Epithelial cell of alveolus of lung (primary cell): ENCODE measurements around a stretch of chr3.

- RAMPAGE, long total RNA = no peak
- RRBS = no CpG with 5 or more reads among the region's 9 CpGs
Observed at GRCh38 chr3:63970624-63971098, 52.6 kb downstream of the PSMD6 start.

GRCh38 chr3:63977304-63977942 is 45.9 kb downstream of the PSMD6 start:
- RAMPAGE, long total RNA = no peak
- RRBS = no CpG with 5 or more reads among the region's 4 CpGs

DNA sequence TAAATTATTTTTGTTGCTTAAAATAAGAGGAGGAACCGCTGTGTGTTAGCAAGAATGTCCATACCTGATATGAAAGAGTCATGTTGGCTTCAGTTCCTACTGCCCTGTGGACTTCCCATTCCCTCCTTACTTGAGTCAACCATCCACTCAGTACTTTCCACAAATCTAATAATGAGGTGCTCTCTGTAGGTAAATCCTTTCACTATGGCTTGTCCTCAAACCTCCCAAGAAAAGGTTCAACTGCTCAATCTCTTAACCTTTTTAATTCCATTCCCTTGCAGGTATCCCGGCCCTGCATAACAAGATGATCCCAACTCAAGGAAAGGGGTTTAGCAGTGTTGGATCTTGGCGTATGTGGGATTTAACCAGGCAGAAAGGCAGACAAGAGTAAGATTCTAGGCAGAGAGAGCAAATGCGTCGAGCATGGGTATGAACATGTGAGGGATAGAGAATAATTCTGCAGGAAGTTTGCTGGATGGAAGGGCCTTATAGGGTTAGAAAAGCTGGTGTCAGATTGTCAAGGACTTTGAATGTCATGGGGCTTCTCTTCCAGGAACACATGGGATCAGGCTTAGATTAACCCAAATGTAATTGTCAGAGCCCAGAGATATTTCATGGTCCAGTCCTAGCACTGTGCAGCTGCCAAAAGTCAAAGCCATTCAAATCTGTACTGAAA is 19.1 kb downstream of the PSMD6 start:
- RAMPAGE, long total RNA = no peak
- RRBS = no CpG with 5 or more reads among the region's 5 CpGs

GRCh38 chr3:64015363-64015684 is 8.0 kb downstream of the PSMD6 start:
- RAMPAGE, long total RNA = no peak
- RRBS = no CpG with 5 or more reads among the region's 4 CpGs

DNA sequence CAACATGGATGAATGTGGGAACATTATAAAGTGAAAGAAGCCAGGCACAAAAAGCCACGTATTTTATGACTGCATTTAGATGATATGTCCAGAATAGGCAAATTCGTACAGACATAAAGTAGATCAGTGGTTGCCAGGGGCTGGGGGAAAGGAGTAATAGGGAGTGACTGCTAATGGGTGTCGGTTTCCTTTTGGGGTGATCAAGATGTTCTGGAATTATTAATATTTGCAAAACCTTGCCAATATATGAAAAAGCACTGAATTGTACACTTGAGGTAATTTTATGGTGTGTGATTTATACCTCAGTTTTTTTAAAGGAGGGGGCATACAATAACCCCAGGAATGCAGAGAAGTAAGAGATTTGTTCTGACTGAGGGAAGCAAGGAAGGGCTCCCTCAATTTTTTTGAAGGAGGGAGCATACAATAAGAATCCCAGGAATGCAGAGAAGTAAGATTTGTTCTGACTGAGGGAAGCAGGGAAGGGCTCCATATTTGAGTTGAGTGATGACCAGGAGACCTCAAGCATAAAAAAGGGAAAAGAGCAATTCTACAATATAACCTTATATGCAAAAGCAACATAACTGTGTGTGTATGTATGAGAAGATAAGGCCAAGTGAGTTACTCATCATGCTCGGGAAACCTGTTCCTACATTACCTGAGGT is 6.2 kb downstream of the PSMD6 start:
- RAMPAGE, long total RNA = no peak
- RRBS = no CpG with 5 or more reads among the region's 4 CpGs

DNA sequence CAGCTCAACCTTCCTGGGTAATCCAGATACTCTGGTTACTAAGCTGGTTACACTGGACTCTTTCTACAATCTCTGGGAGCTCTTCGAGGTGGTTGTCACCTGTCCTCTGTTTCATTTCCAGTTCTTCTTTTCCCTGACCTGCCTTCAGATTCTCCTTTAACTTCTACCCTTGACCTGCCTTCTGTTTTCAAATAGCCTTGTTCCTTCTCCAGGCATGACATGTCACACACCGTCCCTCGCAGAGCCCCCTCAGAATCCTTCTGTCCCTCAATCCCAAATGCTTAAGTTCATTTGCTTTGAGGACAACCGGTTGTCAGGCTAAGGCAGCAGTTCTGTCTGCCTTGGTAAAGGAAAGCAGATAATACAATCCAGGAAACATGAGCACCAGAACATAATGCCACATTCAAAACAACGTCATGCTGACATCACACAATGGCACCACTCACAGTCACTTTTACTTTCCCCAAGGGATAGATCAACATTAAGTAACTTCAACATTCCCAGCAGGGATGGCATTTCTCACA is 74.5 kb upstream of the PSMD6 start:
- RAMPAGE, long total RNA = no peak
- RRBS = no CpG with 5 or more reads among the region's 5 CpGs

GRCh38 chr3:64174266-64174658 is 51.0 kb downstream of the PRICKLE2 start:
- RAMPAGE, long total RNA = no peak
- RRBS = no CpG with 5 or more reads among the region's 5 CpGs

DNA sequence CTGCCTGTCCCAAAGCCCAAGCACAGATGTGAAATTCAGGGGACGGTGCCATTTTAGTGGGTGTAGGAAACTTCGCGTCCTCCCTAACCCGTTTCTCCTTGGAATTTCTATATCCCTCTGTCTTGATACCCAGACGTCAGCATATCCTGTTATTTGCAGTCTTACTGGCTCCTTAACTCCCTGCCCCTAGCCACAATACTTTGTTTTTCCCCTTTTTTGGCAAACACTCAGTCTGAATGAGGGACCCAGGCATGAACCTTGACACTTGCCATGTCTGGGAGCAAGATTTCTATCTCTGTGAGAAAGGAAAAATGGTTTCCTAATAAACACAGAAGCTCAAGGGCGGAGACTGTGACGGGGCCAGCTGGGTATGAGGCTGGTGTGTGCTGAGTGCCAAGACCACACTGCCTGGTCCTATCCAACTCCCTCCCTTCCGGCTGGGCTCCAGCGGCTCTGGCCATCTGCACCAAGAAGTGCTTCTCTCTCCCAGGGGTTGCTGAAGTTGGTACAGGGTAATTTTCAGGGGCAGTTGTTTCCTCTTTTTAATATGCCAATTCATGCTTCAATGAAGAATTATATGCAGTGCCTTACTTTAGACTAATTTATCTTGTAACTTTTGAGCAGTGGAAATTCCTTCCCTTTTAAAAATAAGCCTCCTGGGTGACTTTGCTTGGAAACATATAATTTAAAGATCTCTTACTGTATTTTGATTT is 15.0 kb downstream of the PRICKLE2 start:
- RAMPAGE, long total RNA = no peak
- RRBS = no CpG with 5 or more reads among the region's 9 CpGs

- RAMPAGE, long total RNA = no peak
- RRBS = no CpG with 5 or more reads among the region's 27 CpGs
Observed at GRCh38 chr3:64561199-64562040, 126.4 kb downstream of the ADAMTS9 start.

GRCh38 chr3:64595153-64595670 is 92.6 kb downstream of the ADAMTS9 start:
- RAMPAGE, long total RNA = no peak
- RRBS = no CpG with 5 or more reads among the region's 5 CpGs

GRCh38 chr3:64685618-64686417 is 2.0 kb downstream of the ADAMTS9 start:
- RAMPAGE, long total RNA = no peak
- RRBS = under 1% methylated on average over 6 of the region's 52 CpGs

- RAMPAGE, long total RNA = no peak
- RRBS = no CpG with 5 or more reads among the region's 2 CpGs
Observed at GRCh38 chr3:64696918-64697314, 9.1 kb upstream of the ADAMTS9 start.

DNA sequence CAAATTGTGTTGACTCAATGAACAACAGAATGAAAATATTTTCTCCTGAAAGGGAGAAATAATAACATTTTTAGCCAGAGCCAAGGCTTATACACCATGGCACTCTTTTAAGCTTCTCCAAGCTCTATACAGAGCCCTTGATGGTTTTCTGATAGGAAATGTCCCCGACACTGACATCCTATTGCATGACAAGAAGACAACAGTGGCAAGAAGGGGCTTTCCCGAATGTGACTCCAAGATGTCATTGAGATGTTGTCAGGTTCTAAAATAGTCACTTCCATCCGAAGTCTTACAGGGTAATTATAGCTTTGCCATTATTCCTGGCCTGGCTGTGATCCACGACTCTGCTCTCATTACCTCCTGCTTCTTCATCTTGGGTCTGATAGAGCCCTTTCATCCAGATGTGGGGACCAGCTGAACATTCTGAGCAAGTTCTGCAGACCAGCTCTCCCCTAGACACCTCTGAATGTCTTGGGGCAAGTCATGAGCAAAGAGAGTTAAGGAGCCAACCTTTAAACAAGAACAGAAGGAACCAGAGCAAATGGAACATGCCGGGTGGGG is 40.6 kb upstream of the ADAMTS9 start:
- RAMPAGE, long total RNA = no peak
- RRBS = no CpG with 5 or more reads among the region's 5 CpGs

DNA sequence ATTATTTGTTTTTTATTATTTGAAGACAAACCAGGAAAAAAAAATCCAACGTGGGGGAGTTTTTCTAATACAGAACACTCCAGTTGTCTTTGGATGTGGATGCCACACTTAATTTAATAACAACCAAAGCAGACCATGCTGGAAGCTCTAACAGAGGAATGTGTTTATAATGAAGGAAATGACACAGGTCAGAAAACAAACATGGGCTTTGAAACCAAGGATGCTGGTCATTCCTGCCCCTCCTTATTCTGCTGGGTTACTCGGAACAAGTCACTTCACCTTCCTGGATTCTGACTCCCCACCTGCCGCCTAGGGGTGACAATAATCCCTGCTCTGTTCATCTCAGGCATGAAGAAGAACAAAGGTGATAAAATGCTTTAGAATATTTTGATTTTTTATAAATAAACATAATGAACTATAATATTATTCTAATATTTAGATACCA is 240.9 kb upstream of the ADAMTS9 start:
- RAMPAGE, long total RNA = no peak
- RRBS = no CpG with 5 or more reads among the region's 3 CpGs

GRCh38 chr3:64988097-64988846 is 300.5 kb upstream of the ADAMTS9 start:
- RAMPAGE, long total RNA = no peak
- RRBS = no CpG with 5 or more reads among the region's 5 CpGs

DNA sequence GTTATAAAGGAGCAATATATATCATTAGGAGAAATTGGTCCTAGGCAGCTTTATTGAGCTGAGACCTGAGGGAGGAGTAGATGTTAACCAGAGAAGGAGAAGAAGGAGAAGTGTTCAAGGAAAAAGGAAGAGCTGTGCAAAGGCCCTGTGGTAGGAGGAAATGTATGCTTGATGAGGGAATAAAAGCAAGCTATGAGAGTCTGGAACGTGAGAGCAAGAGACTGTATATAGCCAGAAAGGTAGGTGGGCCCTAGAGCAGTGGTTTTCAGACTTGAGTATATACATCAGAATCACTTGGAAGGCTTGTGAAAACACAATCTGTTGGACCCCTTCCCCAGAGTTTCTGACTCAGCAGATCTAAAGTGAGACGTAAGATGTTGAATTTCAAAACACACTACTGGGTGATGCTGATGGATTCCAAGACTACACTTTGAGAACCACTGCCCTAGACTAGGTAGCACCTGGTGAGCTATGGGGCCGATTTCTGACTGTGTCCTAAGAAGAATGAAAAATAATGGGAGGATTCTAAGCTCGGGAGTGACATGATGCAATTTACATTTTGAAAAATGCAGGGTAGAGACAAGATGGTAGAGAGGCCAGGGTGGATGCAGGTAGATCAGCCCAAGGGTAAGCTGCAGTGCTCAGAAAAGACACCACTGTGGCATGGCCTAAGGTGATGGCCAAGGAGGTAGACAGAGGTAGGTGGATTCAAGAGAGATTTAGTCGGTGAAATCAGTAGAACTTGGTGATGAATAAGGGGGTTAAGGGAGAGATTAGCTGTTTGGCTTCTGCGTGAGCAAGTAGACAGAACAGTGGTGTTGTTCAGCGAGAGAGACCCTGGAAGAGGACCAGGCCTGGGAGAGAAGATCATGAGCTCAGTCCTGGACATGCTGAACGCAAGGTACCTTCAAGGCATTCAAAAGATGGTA is 342.5 kb upstream of the ADAMTS9 start:
- RAMPAGE, long total RNA = no peak
- RRBS = no CpG with 5 or more reads among the region's 8 CpGs

- RAMPAGE, long total RNA = no peak
- RRBS = no CpG with 5 or more reads among the region's 5 CpGs
Observed at GRCh38 chr3:65145878-65146576, 458.2 kb upstream of the ADAMTS9 start.

GRCh38 chr3:65181625-65182089 is 493.9 kb upstream of the ADAMTS9 start:
- RAMPAGE, long total RNA = no peak
- RRBS = no CpG with 5 or more reads among the region's 3 CpGs

GRCh38 chr3:65415249-65415735 is 623.4 kb downstream of the MAGI1 start:
- RAMPAGE, long total RNA = no peak
- RRBS = no CpG with 5 or more reads among the region's 4 CpGs

DNA sequence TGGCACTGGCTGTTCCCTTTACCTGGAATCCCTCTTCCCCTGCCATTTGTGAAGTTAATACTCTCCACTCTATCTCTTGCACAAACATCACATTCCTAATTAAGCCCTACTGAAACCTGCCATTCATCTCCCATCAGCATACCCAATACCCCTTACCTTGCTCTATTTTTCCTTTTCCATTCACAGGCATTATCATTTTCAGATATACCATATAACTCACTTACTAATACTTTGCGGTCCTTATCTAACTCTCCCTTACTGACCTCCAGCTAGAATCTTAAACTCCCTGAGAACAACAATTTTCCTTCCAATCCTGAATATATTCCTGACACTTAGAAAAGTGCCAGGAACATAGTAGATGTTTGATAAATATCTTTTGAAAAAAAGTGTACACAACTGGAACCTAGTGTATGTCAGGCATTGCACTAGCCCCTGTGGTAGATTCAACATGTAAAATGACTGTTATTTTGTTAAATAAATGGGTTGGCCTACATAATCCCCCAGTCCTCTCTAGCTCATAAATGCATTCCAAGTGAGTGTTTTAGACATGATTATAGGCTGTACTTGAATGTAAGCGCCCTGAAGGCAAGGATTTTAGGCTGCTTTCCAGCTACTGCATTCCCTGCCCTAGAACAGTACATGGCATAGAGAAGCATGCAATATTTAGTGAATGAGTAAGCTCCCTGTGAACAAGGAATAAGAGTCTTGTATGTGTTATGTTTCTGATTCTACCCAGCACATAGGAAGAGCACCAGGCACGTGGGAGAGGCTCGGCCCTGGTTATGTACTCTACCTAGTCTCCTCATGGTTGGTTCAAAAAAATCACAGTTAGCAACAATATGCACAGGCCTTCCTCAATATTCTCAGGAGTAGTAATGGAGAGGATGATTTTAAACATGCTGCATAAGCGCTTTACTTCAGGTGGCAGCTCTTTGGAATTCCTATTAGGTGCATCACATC is 456.9 kb downstream of the MAGI1 start:
- RAMPAGE, long total RNA = no peak
- RRBS = no CpG with 5 or more reads among the region's 5 CpGs